Right atrium auricular region (tissue), 2 donors: ENCODE data around the gene GALNT17.

DNA sequence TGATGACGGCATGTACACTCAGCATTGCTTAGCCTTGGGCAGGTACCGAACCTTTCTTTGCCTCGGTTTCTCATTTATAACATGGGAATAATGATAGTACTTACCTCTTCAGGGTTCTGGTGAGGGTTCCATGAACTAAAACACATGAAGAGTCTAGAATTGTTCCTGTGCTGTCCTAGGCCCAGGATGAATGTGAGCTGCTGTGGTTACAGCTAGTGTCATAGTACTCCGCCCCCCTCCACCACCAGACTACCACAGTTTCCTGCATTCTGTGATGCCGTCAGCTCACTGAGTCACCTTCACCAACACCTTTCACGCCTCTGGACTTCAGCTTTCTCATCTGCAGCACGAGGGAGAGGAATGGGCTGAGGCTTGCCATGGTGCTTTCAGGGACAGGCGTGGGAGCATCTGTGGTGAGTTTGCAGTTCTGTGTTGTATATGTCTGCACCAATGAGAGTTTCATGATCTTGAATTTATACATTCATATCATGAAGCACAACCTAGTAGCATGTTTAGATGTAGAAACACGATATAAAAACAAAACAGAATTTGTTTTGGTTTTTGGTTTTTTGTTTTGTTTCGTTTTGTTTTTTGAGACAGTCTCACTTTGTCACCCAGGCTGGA lies 483.8 kb upstream of the GALNT17 start:
- PRO-cap: no peak
- RAMPAGE, long total RNA, 2 experiments: no peak in any of the 2 experiments

DNA sequence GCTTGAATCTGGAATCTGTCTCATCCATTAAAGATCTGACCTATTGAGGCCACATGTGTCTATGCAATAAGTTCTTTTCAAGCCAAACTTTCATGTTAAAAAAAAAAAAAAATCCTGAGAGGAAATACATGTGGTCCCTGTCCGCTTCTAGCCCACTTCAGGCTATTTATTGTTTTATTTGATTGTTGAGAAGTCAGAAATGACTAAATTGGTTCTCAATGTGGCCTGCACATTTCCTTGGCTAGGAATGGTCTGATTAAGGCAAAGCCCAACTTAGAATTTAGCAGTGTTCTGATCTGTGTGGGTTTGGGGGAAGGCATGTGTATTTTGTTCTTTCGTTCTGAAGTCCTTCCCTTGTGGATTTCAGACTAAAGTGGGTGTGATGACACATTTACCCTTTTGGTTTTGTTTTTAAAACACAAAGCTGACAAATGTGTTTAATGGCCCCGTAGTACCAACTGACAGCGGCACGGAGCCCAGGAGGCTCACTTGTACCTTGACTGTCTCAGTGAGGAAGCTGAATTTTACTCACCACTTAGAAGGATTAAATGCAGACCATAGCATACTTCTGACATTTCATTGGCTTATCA lies 452.3 kb upstream of the GALNT17 start:
- PRO-cap: no peak
- RAMPAGE, long total RNA, 2 experiments: no peak in any of the 2 experiments

DNA sequence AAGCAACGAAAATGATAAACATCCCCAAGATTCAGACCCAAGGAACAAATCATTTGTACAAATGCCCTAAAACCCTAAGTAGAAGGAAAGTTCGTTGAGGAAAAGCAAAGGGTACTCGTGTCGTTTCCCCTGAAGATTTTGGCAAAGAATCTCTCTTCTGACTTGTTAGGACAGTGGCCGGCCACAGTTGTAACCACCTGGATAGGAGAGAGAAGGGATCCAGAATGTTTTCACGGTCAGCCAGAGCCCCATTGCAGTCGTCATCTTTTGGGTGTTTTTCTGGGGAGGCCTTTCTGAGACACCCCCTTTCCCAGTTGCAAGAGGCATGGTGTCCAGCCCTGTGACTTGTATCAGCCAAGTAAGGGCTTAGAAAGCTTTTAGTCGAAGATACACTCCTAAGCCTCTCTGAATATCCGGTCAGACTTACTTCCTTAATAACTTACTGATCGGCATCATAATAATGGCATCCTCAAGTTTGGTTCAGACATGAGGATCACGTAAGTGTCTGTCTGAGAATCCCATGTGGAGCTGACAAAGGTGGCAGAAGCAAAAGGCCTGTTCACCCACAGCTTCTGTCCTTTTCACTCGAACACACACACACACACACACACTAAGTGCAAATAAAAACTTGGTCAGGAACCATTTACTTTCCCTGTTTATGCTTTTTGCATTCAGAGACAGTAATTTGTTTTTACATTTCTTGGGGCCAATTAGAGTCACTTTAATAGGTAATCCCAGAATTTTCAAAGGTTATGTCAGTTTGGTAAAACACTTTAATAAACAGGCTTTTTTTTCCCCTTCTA lies 435.7 kb upstream of the GALNT17 start:
- PRO-cap: no peak
- RAMPAGE, long total RNA, 2 experiments: no peak in any of the 2 experiments

DNA sequence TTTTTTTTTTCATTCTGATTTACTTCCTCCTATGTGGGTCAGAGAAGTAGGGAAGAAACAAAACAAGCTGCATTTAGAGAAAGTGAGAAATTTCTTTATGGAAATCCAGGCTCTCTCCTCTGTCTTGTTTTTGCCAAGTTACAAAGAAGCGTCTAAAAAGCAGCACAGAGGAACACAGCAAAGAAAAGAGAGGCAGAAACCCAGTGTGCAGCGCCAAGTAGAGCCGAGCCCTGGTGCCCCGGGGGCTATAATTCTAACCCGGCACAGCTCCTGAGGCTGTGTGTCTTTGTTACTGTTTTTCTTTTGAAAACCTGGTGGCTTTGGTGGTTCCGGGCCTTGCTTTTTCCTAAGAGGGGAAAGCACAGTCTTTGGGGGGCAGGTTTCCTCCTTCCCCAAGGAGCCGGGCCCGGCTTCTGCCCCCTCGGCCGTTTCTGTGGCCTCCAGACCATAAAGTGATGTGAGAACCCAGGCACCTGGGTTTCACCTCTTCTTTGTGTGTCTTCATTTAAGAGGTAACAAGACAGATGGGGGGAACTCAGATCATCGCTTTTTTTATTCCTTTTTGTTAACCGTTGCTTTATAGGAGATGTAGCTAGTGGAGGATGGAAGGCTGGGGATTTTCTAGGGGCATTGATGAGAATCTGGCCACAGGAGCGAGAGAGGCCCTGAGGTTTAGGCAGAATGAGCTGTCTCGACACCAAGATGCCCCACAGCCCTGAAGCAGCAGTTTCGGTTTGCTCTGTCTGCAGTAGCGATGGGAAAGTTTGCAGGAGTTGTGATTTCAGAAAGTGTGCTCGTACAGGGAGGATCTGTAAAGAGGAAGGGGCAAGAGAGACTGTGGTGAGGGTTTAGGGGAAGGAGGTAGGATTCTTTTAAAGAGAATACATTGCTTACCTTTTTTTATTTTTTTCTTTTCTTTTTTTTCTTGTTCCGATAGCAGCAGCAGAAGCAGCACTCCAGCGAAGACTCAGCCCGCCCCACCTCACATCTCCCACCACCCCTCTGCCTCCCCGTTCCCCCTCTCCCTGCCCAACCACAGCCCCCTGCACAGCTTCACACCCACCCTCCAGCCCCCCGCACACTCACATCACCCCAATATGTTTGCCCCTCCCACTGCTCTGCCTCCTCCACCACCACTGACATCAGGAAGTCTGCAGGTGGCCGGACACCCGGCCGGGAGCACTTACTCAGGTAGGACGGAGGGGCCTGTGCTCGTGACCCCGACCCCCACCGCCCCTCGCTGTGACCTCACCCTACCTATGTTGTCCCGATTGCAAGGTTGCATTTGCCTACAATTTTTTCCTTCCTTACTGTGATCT lies 367.7 kb upstream of the GALNT17 start:
- PRO-cap: no peak
- RAMPAGE, long total RNA, 2 experiments: start-site peak on the plus strand in 1 of 2 experiments, centred at position 1,105 of the sequence, 6 reads per replicate

DNA sequence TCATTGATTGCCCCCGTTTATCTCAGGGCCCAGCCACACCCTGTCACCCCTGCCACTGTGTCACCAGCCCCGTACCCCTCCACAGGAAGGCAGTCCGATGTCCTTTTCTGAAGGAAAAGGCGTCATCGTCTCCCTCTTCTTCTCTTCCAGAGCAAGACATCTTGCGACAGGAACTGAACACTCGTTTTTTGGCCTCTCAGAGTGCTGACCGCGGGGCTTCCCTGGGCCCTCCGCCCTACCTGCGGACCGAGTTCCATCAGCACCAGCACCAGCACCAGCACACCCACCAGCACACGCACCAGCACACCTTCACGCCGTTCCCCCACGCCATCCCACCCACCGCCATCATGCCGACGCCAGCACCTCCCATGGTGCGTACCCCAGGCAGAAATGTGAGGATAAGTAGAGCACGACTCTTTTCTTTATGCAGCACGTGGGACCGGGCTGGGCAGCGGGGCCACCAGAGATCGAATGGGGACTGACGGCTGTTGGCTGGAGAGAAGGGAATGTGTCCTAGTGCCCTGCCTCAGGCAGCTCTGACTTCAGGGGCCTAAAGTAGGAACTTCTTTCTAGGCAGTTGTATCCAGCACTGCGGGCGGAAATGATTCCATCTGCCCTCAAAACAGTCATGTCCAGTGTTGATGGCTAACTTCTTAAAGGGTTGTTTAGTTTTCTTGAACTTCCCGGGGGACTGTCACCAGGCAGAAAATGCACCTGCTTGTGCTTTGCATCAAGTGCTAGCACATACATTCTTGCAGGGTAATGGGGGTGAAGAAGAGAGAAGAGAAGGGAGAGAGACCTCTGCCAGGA lies 365.8 kb upstream of the GALNT17 start:
- PRO-cap: no peak
- RAMPAGE, long total RNA, 2 experiments: start-site peak on the plus strand in 1 of 2 experiments, centred at position 461 of the sequence, 5 reads per replicate

- PRO-cap: no peak
- RAMPAGE, long total RNA, 2 experiments: no peak in any of the 2 experiments
Measured at GRCh38 chr7:71131141-71132262, at the start of gene GALNT17. TSS of gene GALNT17 (plus strand) at chr7:71132144.

- PRO-cap: unidirectional peak, minus-strand start at chr7:71239735
- RAMPAGE, long total RNA, 2 experiments: no peak in any of the 2 experiments
Measured at GRCh38 chr7:71239560-71240044, 107.7 kb downstream of the GALNT17 start.

- PRO-cap: no peak
- RAMPAGE, long total RNA, 2 experiments: no peak in any of the 2 experiments
Measured at GRCh38 chr7:71733195-71733723, 601.3 kb downstream of the GALNT17 start.

DNA sequence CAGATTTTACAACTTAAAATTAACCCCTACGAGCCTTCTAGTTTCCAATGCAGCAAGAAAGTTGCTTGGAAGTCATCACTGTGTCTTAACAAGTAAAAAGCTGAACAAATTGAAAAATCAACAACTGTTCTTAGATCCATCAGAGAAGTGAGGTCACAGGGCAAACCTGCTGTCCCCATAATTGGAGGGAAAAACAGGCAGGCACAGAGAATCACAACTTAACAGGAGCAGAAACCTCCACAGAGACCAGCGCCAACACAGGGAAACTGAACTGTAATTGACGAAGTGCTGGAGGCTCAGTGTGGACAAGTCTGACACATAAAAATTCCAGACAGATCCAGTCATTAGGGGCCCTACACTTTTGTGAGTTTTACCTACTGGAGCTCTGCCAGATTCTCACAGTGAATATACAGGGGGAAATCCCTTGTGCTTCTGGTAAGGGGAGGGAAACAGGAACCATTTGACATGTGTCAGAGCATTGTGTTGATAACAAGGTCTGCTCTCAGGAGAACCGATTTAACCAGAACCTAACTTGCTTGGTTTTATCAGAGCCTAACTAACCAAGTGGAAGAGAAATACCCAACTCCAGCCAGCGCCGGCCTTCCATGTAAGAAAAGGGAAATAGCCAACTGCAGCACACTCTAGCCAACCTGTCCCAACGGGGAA lies 145.3 kb downstream of the TYW1B start:
- PRO-cap: unidirectional peak, minus-strand start at position 275 of the sequence
- RAMPAGE, long total RNA, 2 experiments: no peak in any of the 2 experiments

- PRO-cap: no peak
- RAMPAGE, long total RNA, 2 experiments: no peak in any of the 2 experiments
Measured at GRCh38 chr7:73478110-73478792, 43.8 kb downstream of the BAZ1B start.

DNA sequence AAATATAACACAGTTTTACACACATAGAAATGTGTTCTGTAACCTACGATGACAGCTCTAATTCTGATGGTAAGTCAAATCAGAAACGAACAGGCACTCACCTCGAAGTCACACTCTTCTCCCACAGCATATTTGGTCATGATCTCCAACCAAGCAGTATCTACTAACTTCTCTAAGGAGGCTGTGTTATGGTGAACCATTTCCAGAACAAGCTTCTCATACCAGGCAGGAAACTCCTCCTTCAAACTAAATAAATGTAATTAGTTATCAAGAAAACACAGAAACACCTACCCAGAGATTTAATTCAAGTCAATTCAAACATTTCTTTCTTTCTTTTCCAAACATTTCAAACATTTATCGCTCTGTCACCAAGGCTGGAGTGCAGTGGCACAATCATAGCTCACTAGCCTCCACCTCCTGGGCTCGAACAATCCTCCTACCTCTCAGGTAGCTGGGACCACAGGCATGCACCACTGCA lies 13.8 kb downstream of the BAZ1B start:
- PRO-cap: no peak
- RAMPAGE, long total RNA, 2 experiments: no peak in any of the 2 experiments

DNA sequence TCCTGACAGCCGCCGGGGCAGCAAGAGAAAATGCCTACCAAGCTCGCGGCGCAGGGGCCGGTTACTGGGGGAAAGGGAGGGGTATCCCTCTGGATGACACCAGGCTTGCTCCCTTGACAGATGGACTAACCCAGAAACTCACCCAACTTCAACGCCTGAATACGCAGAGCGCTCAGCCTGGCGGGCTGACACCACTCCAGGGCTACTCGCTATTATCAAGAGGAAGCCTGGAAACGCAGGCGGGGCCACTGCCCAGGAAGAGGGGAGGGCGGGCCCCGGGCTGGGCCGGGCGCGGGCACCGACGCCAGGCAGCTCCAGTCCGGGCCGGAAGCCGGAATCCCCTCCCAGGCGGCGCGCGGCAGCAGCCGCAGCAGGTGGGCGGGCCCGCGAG lies 596 bp downstream of the BCL7B start:
- PRO-cap: bidirectional peak, plus-strand start outside the sequence, minus-strand start at position 338 of the sequence
- RAMPAGE, long total RNA, 2 experiments: start-site peak on the minus strand in 1 of 2 experiments, centred at position 211 of the sequence, 16 reads per replicate

DNA sequence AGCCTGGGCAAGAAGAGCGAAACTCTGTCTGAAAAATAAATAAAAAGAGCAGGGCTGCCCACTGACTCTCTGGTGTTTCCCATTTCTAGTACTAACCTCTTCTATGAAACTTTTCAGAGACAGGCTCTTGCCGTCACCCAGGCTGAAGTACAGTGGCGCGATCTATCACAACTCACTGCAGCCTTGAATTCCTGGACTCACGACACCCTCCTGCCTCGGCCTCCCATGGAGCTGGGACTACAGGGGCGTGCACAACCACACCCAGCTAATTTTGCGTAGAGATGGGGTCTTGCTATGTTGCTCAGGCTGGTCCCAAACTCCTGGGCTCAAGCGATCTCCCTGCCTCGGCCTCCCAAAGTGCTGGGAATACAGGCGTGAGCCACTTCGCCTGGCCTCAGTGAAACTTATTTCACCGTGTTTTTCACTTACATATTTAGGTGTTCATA lies 812 bp downstream of the TBL2 start:
- PRO-cap: no peak
- RAMPAGE, long total RNA, 2 experiments: no peak in any of the 2 experiments

DNA sequence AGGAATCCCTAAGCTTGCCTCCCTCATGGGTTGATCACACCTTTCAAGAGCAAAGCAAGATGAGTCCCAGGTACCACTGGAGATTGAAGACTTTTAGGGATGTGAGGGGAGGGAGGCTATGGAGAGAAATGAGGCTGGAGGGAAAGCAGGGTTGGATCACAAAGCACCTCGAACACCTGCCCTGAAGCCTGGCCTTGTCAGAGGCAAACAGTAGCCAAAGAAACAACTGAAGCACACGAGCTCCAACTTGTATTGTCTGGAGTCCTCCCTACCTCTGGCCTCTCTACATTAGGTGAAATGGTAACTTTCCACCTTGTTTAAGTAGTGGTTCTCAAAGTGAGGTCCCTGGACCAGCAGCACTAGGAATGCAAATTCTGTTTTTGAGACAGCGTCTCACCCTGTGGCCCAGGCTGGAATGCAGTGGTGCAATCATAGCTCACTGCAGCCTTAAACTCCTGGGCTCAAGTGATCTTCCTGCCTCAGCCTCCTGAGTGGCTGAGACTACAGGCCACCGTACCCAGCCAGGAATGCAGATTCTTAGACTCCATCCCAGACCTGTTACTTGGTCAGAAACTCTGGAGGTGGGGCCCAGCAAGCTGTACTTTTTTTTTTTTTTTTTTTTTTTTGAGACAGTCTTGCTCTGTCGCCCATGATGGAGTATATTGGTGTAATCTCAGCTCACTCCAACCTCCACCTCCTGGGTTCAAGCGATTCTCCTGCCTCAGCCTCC lies 6.7 kb upstream of the TBL2 start:
- PRO-cap: no peak
- RAMPAGE, long total RNA, 2 experiments: no peak in any of the 2 experiments

GRCh38 chr7:73717984-73718427 lies 1.5 kb downstream of the STX1A start:
- PRO-cap: no peak
- RAMPAGE, long total RNA, 2 experiments: no peak in any of the 2 experiments

GRCh38 chr7:73799249-73799986 lies 29.3 kb upstream of the CLDN3 start:
- PRO-cap: no peak
- RAMPAGE, long total RNA, 2 experiments: no peak in any of the 2 experiments

DNA sequence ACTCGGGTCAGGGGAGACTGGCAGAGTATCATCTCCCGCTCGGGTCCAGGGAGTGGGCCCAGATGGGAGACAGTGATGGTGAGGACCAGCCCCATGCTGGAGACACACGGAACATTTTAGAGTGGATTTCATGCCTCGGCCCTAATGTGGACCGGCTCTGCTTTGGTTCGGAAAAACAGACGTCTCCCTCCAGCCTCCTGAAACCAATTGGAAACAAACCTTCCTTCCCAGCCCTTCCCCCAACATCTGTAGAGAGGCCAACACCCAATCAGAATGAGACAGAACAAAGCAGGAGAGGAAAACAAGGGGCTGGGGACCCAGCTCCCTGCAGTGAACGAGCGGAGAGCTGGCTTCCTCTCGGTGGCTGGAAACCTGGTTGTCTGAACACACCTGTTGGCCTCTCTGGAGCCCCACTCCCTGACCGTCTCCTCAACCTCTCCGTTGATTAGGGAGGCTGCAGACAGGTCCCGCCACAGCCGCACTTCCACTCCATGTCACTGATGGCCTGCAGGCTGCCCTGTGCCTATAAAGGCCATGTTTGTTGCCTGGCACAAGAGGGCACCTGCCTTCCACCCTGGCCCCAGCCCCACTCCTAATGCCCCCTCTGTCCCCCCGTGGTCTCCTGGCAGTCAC lies 58.3 kb downstream of the TMEM270 start:
- PRO-cap: no peak
- RAMPAGE, long total RNA, 2 experiments: no peak in any of the 2 experiments

GRCh38 chr7:73991971-73992554 lies 35.9 kb upstream of the ELN start:
- PRO-cap: bidirectional peak, plus-strand start at chr7:73992403, minus-strand start at chr7:73992249
- RAMPAGE, long total RNA, 2 experiments: no peak in any of the 2 experiments

DNA sequence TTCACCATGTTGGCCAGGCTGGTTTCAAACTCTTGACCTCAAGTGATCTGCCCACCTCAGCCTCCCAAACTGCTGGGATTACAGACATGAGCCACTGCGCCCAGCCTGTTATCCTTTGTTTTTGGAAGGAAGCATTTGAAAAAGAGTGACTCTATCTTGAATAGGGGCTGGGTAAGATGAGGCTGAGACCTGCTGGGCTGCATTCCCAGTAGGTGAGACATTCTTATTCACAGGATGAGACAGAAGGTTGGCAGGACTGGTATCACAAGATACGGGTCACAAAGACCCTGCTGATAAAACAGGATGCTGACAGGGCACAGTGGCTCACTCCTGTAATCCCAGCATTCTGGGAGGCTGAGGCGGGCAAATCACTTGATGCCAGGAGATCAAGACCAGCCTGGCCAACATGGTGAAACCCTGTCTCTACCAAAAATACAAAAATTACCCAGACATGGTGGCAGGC lies 40.5 kb upstream of the EIF4H start:
- PRO-cap: no peak
- RAMPAGE, long total RNA, 2 experiments: no peak in any of the 2 experiments

DNA sequence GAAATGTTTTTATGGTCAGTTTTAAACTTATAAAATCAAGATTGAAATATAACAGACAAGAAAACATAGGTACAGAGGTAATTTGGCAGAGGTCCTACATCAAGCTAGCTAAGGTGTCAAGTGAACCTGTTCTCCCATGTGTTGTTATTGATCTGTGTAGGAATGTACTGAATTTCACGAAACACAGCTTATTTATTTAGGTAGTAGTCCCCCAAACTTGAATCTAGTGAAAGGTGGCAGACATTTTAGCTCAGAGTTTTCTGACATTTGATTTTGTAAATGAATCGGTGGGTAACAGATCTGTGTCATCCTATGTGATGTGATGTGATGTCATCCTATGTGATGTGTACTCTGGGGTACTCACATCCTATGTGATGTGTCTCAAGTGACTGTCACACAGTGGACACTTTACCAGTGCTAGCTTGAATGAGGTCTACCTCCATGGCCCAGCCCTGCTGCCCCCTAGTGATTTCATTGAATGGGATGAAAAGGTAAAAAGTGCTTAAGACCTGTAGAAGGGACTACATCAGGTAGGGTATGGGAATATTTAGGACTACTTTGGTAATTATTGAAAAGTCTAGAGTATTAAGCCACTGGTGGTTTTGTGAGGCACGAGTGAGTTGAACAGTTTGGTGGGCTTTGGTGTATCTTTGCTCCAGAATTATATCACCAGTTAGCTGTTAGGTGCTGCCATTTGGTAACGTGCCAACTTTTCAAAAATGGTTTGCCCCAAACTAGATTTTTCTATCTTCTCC lies 9.5 kb downstream of the EIF4H start:
- PRO-cap: no peak
- RAMPAGE, long total RNA, 2 experiments: no peak in any of the 2 experiments